ENCODE measurements around a stretch of chr15.

GRCh38 chr15:100125389-100125588 lies 216.5 kb downstream of the ADAMTS17 start:
- PRO-cap, 5 experiments: no peak in any of the 5 experiments
- RAMPAGE, long total RNA, 2 experiments: no peak in any of the 2 experiments
- RRBS: no CpG with 5 or more reads among the region's 5 CpGs

- PRO-cap, 5 experiments: peak in 5 of 5 experiments; most common plus-strand start chr15:100349838 (in 5); most common minus-strand start chr15:100350166 (in 4)
- RAMPAGE, long total RNA, 2 experiments: no peak in any of the 2 experiments
- RRBS: 1% methylated on average over 18 of the region's 57 CpGs
These were observed 8.1 kb upstream of the ADAMTS17 start for GRCh38 chr15:100349546-100350523.

DNA sequence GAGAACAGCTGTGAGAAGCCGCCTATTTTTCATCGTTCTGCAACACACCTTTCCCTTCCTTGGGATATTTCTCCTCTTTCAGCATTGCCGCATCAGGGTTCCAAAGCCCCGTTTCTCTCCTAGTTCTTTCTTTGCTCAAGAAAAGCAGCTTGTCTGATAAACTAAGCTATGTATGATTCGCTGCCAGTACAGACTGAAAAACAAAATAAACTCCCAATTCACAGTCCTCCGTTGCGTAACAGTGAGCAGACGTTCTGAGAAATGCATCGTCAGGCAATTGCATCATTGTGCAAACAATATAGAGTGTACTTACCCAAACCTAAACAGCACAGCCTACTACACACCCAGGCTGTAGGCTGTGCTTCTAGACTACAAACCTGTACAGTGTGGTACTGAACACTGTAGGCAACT lies 8.8 kb upstream of the ADAMTS17 start:
- PRO-cap, 5 experiments: peak in 3 of 5 experiments; most common minus-strand start position 195 of the sequence (in 2)
- RAMPAGE, long total RNA, 2 experiments: no peak in any of the 2 experiments
- RRBS: no CpG with 5 or more reads among the region's 9 CpGs

- PRO-cap, 5 experiments: no peak in any of the 5 experiments
- RAMPAGE, long total RNA, 2 experiments: no peak in any of the 2 experiments
- RRBS: no CpG with 5 or more reads among the region's 6 CpGs
These were observed 694 bp downstream of the ASB7 start for GRCh38 chr15:100603029-100603536.

DNA sequence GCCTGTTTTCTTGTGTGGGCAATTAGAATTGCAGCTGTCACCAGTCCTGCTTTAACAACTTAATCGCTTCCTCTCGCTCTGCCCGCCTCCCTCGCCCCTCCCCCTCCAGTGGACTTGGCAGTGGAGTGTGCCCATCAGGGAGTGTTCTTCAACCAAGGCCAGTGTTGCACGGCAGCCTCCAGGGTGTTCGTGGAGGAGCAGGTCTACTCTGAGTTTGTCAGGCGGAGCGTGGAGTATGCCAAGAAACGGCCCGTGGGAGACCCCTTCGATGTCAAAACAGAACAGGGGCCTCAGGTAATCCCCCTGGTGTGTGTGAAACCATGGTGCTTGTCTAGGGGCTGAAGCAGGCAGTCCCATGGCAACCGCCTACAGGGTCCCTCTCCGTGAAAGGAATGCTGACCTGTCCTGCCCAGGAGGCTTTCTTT lies 18.7 kb upstream of the LRRK1 start:
- PRO-cap, 5 experiments: no peak in any of the 5 experiments
- RAMPAGE, long total RNA, 2 experiments: no peak in any of the 2 experiments
- RRBS: no CpG with 5 or more reads among the region's 13 CpGs

DNA sequence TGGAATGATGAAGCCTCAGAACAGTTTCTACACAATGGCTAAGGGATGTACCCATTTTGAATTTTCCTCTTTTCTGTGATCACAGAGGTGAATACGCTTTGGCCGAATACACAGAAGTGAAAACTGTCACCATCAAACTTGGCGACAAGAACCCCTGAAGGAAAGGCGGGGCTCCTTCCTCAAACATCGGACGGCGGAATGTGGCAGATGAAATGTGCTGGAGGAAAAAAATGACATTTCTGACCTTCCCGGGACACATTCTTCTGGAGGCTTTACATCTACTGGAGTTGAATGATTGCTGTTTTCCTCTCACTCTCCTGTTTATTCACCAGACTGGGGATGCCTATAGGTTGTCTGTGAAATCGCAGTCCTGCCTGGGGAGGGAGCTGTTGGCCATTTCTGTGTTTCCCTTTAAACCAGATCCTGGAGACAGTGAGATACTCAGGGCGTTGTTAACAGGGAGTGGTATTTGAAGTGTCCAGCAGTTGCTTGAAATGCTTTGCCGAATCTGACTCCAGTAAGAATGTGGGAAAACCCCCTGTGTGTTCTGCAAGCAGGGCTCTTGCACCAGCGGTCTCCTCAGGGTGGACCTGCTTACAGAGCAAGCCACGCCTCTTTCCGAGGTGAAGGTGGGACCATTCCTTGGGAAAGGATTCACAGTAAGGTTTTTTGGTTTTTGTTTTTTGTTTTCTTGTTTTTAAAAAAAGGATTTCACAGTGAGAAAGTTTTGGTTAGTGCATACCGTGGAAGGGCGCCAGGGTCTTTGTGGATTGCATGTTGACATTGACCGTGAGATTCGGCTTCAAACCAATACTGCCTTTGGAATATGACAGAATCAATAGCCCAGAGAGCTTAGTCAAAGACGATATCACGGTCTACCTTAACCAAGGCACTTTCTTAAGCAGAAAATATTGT lies 4.3 kb upstream of the LRRK1 start:
- PRO-cap, 5 experiments: no peak in any of the 5 experiments
- RAMPAGE, long total RNA, 2 experiments: no peak in any of the 2 experiments
- RRBS: no CpG with 5 or more reads among the region's 20 CpGs

DNA sequence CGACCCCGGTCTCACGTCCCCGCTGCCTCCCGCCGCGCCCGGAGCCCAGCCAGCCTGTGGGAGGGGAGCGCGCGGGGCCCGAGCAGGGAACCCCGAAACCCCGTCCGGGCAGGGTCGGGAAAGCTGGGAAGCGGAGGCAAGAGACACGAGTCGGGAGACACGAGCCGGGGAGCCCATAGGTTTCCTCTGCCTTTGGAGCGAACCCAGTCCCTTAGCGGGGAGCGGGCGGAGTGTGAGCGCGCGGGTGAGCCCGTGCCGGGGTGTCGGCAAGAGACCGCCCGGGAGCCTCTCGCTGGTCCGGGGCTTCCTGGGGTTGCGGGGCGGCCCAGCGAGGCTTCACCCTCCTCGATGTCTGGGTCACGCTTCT lies 483 bp downstream of the LRRK1 start:
- PRO-cap, 5 experiments: no peak in any of the 5 experiments
- RAMPAGE, long total RNA, 2 experiments: no peak in any of the 2 experiments
- RRBS: 5% methylated on average over 24 of the region's 40 CpGs

DNA sequence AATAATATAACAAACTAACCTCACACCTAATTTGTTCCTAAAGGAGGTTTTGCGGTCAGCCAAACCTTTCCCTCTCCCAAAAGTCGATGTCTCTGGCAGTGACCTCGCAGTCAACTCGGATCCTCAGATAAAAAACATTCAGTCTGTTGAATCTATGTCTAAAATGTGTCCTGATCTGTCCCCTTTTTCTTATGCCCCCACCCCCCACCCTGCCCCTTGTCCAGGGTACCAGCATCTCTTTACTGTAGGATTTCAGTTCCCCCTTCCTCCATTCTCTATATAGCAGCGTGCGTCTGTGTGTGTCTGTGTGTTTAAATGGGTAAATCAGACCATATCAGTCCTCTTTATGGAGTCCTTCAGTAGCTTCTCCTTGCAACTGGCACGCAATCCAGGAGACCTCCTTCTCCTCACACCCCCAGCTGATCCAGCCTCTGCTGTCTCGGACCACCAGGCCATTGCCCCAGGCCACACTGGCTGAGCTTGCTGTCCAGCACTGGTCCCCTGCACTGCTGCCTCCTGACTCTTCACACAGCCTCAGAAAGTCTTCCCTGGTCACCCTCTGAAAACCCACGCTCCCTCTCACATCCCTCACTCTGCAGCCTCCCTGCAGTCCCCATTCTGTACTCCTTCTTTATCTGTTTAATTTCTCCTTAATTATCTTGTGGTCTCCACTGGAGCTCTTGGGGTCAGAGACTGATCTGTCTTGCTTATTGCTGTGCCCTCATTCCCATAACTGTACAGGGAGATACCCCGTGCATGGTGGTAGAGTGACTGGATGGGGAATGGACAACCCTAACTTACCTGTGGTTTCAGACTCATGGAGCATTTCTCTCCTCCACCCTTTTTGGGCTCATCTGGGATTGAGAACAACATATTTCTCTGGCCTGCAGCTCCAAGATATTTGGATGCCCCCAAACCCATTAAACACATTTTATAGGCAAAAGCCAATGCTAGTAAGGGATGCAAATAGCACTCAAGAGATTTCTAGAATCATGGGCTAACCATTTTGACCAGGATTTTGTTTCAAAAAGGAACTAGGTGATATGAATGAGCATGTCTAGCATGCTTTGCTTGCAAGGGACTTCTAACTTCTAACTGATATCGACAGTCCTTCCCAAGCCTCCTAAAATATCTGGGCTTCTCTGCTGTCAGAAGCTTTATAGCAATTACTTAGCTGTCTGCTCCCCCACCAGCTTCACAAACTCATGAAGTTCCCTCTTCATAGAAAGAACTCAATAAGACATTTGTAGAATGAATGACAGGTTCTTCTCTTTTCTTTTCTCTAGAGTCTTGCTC lies 1.7 kb downstream of the LRRK1 start:
- PRO-cap, 5 experiments: no peak in any of the 5 experiments
- RAMPAGE, long total RNA, 2 experiments: no peak in any of the 2 experiments
- RRBS: no CpG with 5 or more reads among the region's 11 CpGs

GRCh38 chr15:100928714-100929492 lies 9.7 kb downstream of the LRRK1 start:
- PRO-cap, 5 experiments: no peak in any of the 5 experiments
- RAMPAGE, long total RNA, 2 experiments: no peak in any of the 2 experiments
- RRBS: no CpG with 5 or more reads among the region's 18 CpGs

- PRO-cap, 5 experiments: no peak in any of the 5 experiments
- RAMPAGE, long total RNA, 2 experiments: no peak in any of the 2 experiments
- RRBS: no CpG with 5 or more reads among the region's 5 CpGs
These were observed 151.4 kb downstream of the LRRK1 start for GRCh38 chr15:101070399-101071057.

- PRO-cap, 5 experiments: no peak in any of the 5 experiments
- RAMPAGE, long total RNA, 2 experiments: no peak in any of the 2 experiments
- RRBS: 100% methylated on average over 2 of the region's 27 CpGs
These were observed 166.0 kb downstream of the CHSY1 start for GRCh38 chr15:101085811-101086300.

- PRO-cap, 5 experiments: no peak in any of the 5 experiments
- RAMPAGE, long total RNA, 2 experiments: no peak in any of the 2 experiments
- RRBS: no CpG with 5 or more reads among the region's 33 CpGs
These were observed 130.3 kb downstream of the CHSY1 start for GRCh38 chr15:101121291-101122115.

GRCh38 chr15:101167574-101168652 lies 83.9 kb downstream of the CHSY1 start:
- PRO-cap, 5 experiments: peak in 5 of 5 experiments; most common plus-strand start chr15:101168106 (in 2); most common minus-strand start chr15:101168190 (in 1)
- RAMPAGE, long total RNA, 2 experiments: no peak in any of the 2 experiments
- RRBS: 46% methylated on average over 5 of the region's 14 CpGs

DNA sequence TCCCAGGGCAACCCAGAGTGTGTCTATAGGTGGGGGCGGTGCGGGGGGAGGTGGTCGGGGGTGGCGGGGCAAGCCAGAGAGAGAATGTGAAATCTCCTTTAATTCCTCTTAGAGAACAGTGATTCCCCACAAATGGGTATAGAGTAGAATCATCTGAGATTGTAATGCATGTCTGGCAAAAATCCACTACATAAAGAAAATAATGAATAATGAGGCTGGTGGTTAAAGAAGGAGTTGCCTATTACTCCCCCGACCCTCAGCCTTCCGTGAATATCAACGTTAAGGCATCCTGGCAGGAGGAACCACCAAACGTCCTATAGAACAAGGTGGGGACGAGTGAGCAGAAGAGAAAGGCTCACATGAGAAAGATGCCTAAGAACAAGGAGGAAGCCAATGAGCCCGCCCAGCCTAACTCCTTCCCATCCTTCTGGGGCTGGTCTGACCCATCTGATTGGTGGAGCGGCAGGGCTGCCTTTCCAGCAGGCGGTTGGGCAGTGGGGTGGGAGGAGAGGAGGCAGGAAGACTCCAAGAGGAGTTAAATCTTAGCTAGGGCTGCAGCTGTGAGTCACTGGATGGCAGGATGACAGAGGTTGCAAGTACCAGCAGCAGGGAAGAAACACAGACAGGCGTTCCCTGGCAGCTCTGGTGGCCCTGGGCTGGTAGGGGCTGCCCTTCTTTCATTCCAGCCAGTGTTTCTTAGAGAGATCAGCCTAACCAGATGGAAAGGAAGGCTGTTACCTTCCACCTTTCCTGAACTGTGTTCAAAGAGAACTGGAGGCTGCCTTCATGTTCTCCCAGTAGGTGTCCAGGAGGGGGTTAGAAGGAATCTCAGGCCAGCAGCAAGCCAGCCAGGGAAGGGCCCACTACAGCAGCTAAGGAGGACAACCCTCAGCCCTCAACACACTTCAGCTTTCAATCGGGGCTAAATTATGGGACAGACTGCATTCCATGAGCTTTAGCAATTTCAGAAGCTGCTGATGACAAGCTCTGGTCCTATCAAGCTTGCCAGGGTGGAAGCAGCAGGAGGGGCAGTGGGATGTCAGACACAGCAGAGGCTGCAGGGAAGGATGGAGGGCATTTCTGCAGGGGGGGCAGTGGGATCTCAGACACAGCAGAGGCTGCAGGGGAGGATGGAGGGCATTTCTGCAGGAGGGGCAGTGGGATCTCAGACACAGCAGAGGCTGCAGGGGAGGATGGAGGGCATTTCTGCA lies 50.4 kb downstream of the CHSY1 start:
- PRO-cap, 5 experiments: peak in 4 of 5 experiments; most common plus-strand start position 563 of the sequence (in 3); most common minus-strand start position 338 of the sequence (in 1)
- RAMPAGE, long total RNA, 2 experiments: no peak in any of the 2 experiments
- RRBS: no CpG with 5 or more reads among the region's 14 CpGs

DNA sequence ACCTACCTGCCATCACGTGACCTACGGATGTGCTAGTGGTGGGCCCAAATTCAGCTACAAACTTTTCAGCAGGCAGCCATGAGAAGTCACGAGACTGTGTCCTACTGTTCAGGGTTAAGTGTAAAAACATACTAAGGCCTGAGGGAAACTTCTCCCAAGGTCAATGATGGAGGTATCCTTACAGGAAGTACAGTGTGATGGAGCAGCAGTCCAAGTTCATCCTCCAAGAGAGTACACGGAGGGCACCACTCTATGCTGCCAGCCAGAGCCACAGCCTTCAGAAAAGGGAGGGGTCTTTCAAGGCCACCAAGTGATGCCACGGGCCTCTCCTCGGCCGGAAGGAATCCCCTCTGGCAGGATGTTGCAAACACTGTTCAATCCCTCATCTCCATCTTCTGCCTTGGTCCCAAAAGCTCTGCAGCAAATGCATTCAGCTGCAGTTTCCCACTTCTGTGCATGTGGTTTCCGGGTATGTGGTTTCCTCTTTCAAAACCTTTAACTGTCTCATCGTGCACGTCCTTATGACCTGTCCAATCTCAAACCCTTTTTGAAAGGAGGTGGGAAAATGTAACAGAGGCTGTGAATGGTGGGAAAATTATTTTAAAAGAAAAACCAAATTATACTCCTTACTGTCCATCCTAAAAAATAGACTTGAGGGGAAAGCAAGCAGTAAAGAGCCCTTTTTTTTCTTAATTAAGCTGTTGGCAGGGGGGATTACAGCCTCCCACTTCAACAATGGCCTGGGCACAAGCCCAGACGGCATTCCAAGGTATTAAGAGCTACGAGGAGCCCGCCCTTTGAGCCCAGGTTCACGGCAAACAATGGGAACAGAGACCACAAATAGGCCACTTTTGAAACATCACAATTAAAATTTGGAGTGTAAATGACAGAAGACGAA lies 9.2 kb downstream of the CHSY1 start:
- PRO-cap, 5 experiments: no peak in any of the 5 experiments
- RAMPAGE, long total RNA, 2 experiments: no peak in any of the 2 experiments
- RRBS: no CpG with 5 or more reads among the region's 15 CpGs

DNA sequence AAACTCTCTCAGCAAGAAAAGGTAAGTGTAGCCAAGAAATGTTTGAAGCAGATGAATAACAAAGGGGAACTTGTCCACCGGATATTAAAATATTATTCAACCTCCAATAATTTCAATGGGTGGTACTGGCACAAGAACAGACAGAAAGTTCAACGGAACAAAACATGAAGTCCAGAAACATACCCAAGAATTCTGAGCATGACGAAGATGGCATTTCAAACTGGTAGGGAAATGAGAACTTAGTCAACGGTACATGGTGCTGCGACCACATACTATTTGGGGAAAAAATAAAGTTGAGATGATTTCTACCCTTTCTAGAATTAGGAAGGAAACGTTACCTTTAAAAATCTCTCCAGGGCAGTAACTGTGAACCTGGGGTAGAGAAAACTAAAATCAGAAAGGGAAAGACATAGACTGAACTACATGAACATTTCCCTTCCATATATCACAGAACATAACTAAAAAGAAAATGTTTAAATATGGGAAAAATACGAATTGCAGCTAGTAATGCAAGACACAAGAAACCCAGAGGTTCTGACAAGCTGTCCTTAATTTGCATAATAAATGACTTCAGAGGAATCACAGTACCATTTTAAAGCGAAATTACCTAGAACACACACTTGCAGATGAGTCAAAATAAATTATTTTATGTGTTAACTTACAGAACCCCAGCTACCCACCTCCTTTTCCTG lies 5.3 kb downstream of the CHSY1 start:
- PRO-cap, 5 experiments: no peak in any of the 5 experiments
- RAMPAGE, long total RNA, 2 experiments: no peak in any of the 2 experiments
- RRBS: no CpG with 5 or more reads among the region's 8 CpGs

- PRO-cap, 5 experiments: no peak in any of the 5 experiments
- RAMPAGE, long total RNA, 2 experiments: no peak in any of the 2 experiments
- RRBS: 63% methylated on average over 4 of the region's 10 CpGs
These were observed 10.5 kb downstream of the SELENOS start for GRCh38 chr15:101266808-101267211.

DNA sequence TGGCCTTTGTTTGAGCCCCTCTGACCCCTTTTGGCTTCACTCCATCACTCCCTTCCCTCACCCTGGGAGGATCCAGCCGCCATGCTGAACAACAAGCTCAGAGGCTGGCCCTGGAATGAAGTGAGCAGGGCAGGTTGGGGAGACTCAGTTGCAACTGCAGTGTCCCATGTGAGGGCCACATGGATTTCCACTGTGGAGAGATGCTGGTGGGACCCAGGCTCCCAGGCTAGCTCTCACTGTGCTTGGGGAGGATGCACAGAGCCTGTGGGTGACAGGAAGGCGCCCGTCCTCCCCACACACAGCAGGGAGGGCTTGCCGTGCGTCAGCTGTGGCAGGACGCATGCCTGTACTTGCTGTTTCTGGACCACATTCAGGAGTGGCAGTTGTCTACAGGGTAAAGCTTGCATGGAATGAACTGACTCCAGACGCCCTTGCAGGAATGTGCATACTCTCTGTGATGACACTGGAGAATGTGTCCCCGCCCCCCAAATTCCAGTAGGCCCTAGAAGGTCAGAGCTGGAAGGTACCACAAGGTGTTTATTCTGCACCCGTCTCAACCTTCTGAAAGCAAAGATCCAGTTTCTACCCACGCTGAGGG lies 63.8 kb upstream of the SNRPA1 start:
- PRO-cap, 5 experiments: no peak in any of the 5 experiments
- RAMPAGE, long total RNA, 2 experiments: no peak in any of the 2 experiments
- RRBS: no CpG with 5 or more reads among the region's 10 CpGs

GRCh38 chr15:101445908-101447214 lies 43.1 kb downstream of the PCSK6 start:
- PRO-cap, 5 experiments: peak in 5 of 5 experiments; most common plus-strand start chr15:101446998 (in 5); most common minus-strand start chr15:101446246 (in 1)
- RAMPAGE, long total RNA, 2 experiments: no peak in any of the 2 experiments
- RRBS: no CpG with 5 or more reads among the region's 26 CpGs

- PRO-cap, 5 experiments: peak in 3 of 5 experiments; most common plus-strand start chr15:101447859 (in 3); most common minus-strand start chr15:101447814 (in 2)
- RAMPAGE, long total RNA, 2 experiments: no peak in any of the 2 experiments
- RRBS: no CpG with 5 or more reads among the region's 22 CpGs
These were observed 41.8 kb downstream of the PCSK6 start for GRCh38 chr15:101447622-101448171.